ENCODE data around the genes PCP2 and SNAPC2.

DNA sequence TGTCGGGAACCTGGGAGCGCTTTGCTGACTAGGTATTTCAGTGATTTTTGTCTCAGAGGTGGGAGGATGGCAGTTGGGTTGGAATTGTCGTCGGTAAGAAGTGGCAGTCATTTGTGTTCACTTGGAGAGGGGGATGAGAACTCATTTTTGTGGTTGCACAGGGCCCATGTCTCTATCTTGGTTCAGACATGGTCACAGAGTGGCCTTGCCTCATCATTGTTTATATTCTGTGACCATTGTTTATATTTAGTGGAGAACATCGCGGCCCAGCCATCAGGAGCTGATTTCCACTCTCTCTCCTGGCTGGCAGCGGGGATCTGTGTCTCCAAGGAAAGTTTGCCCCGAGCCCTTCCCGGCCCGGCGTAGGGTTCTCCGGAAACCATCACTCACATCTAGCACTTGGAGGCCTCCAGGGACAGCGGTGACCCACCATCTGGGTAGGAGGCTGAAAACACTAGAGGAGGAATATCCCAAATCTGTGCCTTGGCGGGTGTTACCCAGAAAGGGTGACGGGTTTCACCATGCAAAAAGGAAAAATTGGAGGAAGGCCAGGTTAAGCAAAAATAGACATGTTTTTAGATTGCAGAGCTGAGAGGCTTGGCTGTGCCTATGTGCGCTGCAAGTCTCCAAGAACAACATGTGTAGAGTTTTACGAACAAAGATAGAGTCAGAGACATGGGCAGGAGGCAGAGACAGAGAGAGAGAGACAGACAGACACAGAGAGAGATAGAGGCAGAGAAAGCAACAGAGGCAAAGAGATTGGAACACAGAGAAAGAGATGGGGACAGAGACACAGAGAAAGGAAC is 730 bp upstream of the ZNF358 start:
- PRO-cap, result no peak

GRCh38 chr19:7527394-7528510 is 5.3 kb downstream of the MCOLN1 start:
- PRO-cap, result no peak

- PRO-cap, result no peak
These were observed 2.3 kb upstream of the PNPLA6 start for GRCh38 chr19:7533153-7533713.

- PRO-cap, result no peak
These were observed 803 bp upstream of the PNPLA6 start for GRCh38 chr19:7534834-7534993.

- PRO-cap, result no peak
These were observed 736 bp downstream of the PNPLA6 start for GRCh38 chr19:7536083-7536822.

- PRO-cap, result no peak
These were observed 9.2 kb downstream of the PNPLA6 start for GRCh38 chr19:7544563-7545186.

DNA sequence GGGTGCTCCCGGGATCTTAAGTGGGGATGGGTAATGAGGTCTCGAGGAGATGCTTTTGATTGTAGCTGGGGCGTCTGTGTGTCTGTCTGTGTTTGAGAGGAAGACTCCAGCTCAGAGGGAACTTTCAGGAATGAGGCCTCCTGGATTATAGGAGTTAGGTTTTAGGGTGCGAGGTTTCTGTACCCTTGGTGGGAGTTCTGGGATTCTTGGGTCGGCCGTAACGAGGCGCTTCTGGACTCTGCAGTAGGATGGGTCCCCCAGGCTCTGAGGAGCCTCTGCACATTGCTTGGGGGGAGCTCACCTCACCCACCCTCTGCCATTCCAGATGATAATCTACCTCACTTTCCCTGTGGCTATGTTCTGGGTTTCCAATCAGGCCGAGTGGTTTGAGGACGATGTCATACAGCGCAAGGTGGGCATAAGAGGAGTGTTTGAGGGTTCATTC is 677 bp downstream of the PET100 start:
- PRO-cap, result no peak

GRCh38 chr19:7633373-7634122 is at the start of gene PCP2:
Gene PCP2 (minus strand): TSS chr19:7633719.
- PRO-cap, result no peak

DNA sequence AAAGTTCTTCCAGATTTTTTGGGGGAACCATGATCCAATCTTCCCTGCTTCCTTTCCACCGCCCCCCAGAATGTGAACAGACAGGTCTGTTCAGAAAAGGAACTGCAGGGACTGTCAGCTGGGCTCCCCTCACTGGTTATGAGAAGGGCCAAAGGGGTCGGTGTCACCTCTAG is 4.6 kb downstream of the TRAPPC5 start:
- PRO-cap, result no peak

DNA sequence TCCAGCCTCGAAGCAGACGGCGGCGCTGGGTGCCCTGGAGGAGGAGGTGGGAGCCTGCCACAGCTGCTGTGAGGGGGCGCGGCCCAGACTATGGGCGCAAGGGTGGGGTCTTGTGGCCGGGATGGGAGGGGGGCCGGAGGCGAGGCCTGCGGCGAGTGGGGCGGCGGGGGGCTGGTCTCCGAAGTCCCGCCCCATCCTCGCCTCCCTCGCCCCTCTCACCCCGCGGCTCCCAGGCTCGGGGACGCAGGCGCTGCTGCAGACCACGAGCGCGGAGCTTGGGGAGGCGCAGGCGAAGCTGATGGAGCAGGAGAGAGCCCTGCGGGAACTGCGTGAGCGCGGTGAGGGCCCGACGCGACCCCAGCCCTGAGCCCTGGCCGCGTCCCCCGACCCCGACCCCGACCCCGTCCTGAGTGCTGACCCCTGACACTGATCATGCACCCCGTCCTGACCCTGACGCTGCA is 25.6 kb downstream of the CLEC4M start:
- PRO-cap, result no peak

DNA sequence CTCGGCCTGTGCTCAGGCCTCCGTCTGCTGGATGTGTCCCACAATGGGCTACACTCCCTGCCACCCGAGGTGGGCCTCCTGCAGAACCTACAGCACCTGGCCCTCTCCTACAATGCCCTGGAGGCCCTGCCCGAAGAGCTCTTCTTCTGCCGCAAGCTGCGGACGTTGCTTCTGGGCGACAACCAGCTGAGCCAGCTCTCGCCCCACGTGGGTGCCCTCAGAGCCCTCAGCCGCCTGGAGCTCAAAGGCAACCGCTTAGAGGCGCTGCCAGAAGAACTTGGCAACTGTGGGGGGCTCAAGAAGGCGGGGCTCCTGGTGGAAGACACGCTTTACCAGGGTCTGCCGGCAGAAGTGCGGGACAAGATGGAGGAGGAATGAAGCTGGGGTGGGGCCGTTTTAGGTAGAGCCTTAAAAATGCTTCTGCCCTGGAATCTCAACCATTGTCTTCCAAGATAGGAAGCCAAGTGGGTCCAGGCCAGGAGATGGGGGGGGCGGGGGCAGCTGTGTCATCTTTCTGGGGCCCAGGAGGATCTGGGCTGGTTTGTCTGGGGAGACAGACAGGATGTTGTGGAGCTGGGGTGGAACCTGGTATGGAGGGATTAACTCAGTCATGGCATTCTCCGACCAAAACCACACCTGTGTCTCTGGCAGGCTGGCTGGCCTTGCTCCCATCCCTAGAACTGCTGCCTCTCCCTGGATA is 3.0 kb upstream of the MAP2K7 start:
- PRO-cap, result no peak

GRCh38 chr19:7907969-7908604 is 4.4 kb downstream of the MAP2K7 start:
- PRO-cap, result no peak

- PRO-cap, result no peak
These were observed 3.7 kb upstream of the TGFBR3L start for GRCh38 chr19:7910832-7911436.

- PRO-cap, result no peak
These were observed 1.0 kb upstream of the SNAPC2 start for GRCh38 chr19:7919194-7919416.

DNA sequence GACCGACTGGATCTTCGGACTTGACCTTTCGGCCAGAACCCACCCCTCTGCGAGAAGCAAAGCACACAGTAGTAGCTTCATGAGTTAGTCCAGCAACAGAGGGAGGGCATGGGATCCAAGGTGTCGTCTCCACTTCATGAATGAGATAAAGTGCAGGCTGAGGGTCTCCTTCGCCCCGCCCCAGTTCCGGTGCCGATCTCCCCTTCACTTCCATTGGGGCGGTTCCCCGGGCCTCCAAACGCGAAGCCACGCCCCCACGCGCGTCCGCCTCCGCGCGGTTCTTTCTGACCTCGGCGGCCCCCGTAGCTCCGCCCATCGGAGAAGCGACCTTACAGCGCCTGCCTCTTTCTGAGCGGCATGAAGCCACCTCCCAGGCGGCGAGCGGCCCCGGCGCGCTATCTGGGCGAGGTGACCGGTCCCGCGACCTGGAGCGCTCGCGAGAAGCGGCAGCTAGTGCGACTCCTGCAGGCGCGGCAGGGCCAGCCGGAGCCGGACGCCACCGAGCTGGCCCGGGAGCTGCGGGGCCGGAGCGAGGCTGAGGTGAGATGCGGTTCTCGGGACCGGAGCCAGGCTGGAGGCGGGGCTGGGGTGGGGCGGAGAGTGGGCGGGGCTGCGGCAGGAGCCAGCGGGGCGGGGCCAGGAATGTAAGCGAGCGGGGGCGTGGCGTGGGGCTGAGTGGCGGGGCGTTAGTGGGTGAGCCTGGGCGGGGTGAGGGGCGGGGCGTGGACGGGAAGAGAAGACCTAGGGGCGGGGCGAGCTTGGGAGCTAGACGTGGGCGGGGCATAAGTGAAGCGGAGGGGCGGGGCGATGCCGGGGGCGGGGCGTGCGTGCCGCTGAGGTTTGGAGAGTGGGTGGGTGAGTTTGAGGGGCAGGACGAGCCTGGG is at the start of gene SNAPC2:
Gene SNAPC2, plus strand, starts transcription at position 329 of the 884 bp plus-strand sequence.
- PRO-cap, result bidirectional peak, plus-strand start at position 311 of the sequence, minus-strand start at position 234 of the sequence; unidirectional peak, minus-strand start at position 573 of the sequence

GRCh38 chr19:7927417-7927994 is 1.6 kb upstream of the CTXN1 start:
- PRO-cap, result no peak

GRCh38 chr19:7928188-7929431 is 2.7 kb upstream of the CTXN1 start:
- PRO-cap, result no peak

- PRO-cap, result bidirectional peak, plus-strand start at chr19:7943990, minus-strand start at chr19:7943708
These were observed 725 bp upstream of the TIMM44 start for GRCh38 chr19:7943906-7944875.

DNA sequence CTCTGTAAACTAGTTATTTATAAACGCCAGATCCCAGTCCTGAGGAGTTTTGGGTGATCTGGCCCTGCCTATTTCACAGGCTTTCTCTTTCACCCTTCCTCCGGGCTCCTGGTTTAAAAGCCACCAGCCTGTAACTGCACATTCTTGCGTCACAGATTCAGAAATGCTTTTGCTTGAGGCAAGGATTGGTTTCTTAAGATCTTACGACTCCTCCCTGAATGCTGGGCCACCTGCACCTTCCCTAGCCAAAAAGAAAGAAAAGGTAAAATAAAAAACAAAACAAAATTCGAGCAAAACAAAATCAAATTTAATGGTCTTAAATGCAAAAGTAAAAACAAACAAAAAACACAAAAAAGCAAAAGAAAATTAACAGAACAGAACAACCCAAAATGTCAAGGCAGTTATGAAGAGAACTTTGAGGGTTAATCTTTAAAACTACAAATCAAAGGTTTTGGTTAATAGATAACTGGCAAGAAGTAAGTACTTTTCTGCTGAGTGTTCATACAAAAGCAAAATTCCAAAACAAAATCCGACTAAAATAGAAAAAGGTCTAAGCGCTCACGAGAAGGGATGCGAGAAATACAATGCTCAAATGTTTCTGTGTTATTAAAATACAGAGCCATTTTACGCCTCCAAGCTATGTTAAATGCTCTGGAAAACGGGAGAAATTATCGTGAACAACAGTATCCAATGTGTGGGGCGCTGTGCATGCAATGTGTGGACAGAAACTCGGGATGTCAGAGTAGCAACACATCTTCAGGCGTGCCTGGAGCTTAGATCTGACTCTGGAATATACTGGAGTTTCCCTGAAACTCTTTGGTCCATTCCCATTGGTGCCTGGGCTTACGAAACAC is 18.7 kb upstream of the TIMM44 start:
- PRO-cap, result no peak

- PRO-cap, result no peak
These were observed 461 bp upstream of the CCL25 start for GRCh38 chr19:8052138-8052460.